Cardiac atrium fibroblast (primary cell): Measurements from ENCODE around the gene FRAT2.

- RAMPAGE, long total RNA: no peak
Measured at GRCh38 chr10:95562834-95563129, 1.6 kb upstream of the SORBS1 start.

DNA sequence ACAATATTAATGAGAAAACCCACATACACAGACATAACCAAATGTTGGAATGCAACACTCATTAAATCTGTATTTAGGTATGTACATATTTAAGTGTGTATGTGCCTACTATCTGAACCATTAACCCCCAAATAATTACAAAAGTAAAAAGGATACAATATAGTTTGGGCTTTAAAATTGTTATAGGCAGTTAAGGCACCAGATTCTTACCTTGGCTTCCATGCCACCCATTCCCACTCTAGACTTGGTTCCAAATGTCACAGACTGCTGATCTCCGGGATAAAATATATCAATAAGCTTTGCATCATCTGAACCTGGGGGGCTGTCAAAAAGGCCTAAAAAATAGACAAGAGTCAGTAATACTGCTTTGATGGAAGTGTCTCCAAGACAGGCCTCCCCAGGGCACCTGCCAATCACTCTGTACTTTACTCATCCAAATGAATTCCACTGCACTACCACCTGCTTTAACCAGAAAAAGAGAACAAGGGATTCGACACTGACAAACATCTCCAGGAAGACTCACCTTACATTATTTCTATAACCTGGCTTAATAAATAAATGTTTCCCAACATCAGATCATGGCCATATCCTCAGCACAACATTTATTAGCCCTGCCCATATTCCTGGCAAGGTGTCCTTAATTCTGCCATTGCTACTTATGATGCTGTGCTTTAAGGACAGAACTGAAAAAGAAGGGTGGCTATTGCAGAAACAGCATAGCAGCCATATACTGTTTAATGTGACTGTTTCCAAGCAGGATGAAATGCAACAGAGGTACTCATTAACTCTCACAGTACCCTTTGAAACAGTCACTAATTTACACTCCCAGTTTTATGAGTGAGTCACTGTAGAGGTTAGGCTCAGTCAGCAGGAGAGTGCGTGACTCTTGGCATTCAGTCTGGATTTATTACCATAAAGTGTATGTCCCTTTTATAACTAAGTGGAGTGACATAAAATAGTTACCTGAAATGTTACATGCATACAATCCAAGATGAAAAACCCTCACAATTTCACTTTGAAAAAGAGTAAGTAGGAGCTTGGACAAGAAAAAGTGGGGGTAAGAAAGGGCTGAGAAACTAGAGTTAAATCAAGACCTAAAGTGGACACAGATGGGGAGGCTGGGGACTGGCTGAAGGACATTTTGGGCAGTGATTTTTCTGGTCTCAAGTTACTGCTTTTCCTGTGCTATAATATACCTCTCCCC, 28.0 kb downstream of the ALDH18A1 start:
- RAMPAGE, long total RNA: no peak

GRCh38 chr10:95655419-95656203, 900 bp downstream of the ALDH18A1 start:
- RAMPAGE, long total RNA: no peak

DNA sequence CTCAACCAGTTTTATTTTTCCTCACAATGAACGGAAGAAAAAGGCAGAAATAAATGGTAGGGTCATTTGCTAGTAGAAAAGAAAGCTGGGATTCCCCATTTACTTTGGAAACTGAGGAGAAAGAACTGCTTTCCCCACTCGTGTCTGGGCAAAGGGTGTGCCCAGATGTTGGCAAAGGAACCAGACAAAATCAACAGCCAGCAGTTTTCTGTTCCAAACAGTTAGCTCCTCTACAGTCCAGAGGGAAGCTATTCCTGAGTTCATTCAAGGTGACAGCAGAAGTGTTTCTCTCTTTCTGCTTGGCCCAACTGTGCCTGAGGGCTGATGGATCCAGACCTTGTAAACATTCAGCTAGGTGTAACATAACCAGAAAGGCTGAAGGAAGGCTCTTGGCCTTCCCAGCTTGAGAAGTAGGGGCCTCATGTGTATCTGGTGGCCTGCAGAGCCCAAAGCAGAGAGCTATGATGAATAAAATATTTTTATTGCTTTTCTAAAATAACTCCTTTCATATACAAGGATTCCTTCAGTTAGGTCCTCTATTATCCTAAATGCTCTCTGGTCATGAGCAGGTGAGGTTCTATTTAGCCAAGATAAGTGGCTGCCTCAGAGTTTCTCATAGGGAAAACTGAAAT, 7.0 kb upstream of the ALDH18A1 start:
- RAMPAGE, long total RNA: no peak

- RAMPAGE, long total RNA: no peak
Measured at GRCh38 chr10:95784061-95784846, 28.3 kb downstream of the ENTPD1 start.

DNA sequence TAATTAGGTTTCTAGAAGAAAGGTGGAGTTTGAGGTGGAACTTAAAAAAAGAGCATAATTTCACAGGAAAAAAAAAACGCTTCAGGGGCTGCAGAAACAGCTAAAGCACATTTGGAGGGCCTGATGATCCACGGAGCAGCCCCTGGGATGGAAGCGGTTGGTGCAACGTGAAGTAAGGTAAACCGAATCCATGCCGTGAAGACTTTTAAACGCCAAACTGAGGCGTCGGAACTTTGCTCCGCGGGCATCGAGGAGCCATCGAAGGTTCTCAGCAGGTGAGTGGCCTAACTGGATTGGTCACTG, 471 bp upstream of the CCNJ start:
- RAMPAGE, long total RNA: no peak

GRCh38 chr10:96129332-96129819, 721 bp upstream of the ZNF518A start:
- RAMPAGE, long total RNA: no peak

DNA sequence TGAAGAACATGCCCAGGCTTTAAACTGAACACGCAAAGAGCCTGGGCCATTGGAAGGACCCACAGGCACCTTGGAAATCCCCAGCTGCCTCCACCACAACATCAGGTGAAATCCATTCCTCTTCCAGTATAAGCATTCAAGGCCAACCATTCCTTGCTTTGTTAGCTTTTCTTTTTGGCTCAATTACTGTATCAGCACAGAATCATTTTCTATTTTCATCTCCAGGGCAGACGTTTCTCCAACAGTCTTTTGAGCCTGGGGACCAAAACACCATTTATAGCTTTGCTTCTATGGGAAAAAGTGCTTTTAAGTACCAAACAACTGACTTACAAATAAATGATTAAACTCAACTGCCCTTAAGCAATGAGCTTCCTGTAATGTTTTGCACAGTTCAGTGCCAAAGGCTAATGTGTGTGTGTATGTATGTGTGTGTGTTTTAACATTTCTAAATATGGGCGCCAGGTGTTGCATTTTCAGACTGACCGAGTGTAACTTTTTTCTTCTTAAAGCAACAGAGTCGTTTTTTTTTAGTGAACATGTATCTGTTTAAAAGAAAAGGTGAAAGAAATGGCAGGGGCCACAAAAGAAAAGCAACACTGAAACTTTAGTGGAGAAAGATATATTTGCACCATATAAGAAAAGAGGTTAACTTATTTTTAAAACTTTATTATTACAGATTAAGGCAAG, 16.3 kb upstream of the BLNK start:
- RAMPAGE, long total RNA: no peak

GRCh38 chr10:96513081-96513461, 655 bp downstream of the TLL2 start:
- RAMPAGE, long total RNA: no peak

DNA sequence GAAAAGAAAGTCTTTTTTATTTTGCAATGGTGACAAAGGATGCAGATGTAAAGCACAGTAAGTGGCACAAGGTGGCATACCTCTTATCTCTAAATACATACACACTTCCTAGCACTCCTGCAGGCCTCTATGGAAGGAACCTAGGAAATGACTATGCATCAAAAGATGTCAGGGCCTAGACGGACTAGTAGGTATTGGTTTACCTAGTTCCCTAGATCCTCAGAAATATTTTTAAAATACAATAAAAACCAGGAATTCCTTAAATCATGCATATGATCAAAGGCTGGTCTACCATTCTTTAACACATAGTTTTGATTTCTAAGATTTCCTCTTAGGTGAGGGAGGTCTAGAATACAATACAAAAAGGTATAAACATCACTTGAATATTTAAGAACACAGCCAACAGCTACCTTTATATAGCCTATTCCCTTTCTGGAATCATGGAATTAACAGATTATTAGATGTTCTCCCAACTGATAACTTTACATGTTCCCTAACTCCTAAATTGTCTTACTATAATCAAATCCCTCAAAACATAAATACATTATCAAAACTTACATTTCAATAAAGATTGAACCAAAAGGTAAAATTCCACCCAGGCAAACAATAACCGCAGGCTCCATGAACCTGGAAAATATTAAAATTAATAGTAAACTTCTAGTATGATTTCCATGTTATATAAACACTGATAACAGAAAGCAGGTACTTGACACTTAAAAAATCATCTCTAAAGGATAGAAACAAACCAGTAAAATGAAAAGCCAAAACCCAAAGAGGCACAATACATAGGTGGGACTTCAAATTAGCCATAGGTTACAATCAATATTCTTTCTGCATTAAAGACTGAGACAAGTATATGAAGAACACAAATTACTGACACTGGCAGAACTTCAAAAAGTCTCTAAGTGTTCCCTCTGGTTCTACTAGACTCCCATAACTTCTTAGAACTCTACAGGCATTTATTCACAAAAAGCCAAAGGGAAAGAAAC, 16.6 kb upstream of the TLL2 start:
- RAMPAGE, long total RNA: no peak

DNA sequence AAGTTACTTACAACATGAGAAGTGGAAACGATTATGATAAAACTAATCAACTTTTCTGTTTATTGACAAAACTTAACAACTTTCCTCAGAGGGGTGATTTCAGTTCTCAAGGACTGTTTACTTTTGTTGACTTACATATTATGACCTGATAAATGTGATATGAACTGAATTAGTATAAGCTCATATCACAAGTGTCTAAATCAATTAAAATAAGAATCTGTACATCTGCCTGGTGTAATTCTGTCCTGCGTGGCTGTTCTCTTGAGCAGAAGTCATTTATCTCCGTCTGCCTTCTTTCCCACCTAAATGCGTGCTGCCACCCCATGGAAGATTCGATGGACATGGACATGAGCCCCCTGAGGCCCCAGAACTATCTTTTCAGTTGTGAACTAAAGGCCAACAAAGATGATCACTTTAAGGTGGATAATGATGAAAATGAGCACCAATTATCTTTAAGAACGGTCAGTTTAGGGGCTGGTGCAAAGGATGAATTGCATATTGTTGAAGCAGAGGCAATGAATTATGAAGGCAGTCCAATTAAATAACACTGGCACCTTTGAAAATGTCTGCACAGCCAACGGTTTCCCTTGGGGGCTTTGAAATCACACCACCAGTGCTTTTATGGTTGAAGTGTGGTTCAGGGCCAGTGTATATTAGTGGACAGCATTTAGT, 26.8 kb downstream of the TM9SF3 start:
- RAMPAGE, long total RNA: no peak

GRCh38 chr10:96599040-96599325, 12.2 kb upstream of the TM9SF3 start:
- RAMPAGE, long total RNA: no peak

DNA sequence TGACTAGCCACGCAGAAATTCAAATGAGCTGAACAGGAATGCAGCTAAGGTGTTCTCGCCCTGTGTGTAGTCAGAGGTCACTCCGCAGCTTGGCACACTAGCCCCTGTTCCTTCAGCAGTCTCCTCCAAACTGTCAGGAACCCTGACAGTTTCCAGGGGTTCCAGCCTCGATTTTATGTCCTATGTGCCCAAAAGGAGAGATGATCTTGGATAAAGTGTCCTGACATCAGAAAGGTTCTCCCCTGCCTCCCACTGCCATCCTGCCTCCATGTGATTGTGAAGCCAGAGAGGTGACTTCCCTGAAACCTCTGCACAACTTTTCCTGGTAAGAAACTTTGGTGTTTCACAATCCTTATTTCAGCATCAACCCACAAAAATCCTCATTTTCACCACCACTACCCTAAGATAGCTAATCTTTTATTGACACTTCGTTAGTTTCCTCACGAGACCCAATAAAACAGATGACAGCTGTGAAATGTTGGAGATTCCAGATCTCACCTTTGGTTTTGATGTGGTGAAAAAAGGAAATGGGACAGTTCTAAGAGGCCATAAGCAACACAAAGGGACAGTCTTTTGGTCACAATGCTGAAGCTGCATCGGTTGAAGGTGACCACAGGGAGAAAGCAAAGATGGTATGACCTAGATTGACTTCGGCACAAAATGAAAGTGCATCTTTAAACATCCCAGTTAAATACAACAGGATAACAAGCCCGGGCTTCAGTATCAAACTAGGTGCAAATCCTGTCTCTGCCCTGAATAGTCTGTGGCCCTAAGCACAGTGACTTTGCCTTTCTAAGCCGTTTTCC, 59.9 kb upstream of the TM9SF3 start:
- RAMPAGE, long total RNA: no peak

DNA sequence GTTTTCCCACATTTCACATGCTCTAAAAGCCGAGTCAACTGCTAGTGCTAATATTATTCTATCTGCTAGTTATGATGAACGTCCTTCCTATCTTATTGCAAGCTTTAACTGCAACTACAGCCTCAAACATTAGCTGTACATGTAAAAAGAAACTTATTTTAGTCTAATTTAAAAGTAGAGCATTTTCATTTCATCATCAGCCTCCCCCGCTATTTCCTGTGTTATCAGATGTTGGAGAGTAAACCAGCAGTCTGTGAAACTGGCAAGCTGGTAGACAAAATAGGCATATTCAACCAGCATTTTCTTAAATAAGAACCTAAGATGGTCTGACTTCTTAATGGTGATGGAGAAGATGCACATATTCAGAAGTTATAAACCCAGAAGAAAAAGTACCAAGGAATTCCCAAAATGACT, 25.0 kb downstream of the PIK3AP1 start:
- RAMPAGE, long total RNA: no peak

DNA sequence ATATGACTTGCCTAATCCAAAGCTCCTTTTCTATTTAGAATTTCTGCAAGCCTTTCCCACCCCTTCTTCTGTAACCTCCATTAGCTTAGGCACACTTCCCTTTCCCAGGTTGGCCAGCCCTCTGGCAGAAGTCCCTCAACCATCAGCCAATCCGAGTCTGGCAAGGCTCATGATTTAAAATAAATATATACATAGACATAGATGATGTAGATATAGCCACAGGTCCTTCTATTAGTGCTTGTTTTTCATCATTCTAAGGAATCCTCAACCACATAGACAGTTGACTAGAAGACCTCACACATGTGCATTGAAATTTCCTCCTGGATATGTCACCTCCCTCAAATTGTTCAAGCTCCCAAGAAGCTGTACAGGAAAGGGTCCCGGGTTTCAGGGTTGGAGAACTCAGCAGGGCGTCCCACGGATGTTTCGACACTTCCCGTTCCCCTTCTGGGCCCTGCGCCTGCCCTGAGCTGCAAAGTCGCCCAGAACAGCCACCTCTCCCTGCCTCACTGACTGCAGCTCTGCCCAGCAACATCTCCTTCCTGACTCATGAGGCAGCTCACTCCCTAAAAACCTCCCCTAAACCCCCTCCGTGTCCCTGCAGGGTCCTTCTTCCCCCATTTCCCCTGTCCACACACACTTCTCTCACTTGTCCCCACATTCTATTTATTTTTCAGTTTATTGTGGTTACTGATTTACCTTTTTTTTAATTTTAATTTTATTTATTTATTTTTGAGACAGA, 20.5 kb upstream of the PIK3AP1 start:
- RAMPAGE, long total RNA: no peak

DNA sequence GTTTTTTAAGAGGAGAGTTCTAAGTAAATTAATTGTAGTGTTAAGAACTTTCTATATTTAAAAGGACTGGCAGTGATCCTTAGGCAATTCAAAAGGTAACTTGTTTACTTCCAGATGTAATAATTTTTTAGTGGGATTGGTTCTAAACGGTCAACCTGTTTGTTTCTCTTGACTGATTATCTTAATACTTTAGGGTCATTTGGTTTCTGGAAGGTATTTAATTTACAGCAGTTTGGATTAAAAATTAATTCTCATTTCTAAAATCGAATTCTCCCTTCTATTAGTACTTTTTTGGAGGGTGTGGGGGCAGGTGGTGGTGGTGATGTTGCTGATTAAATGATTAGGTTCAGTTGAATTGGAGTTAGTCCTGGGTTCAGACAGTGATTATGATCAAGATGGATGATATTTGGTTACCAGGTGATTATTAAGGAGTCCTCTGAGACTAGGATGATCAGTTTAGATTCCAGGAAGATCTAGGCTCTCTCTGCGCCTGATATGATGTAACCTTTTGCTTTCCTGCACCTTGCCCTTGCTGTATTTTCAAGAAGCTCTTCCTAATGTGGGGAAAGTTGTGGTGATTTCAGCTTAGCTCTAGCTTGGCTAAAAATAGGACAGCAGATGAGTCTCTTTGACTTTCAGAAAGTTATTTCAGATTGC, 3.5 kb downstream of the LCOR start:
- RAMPAGE, long total RNA: no peak

GRCh38 chr10:97170254-97170831, 15.4 kb downstream of the SLIT1 start:
- RAMPAGE, long total RNA: no peak

DNA sequence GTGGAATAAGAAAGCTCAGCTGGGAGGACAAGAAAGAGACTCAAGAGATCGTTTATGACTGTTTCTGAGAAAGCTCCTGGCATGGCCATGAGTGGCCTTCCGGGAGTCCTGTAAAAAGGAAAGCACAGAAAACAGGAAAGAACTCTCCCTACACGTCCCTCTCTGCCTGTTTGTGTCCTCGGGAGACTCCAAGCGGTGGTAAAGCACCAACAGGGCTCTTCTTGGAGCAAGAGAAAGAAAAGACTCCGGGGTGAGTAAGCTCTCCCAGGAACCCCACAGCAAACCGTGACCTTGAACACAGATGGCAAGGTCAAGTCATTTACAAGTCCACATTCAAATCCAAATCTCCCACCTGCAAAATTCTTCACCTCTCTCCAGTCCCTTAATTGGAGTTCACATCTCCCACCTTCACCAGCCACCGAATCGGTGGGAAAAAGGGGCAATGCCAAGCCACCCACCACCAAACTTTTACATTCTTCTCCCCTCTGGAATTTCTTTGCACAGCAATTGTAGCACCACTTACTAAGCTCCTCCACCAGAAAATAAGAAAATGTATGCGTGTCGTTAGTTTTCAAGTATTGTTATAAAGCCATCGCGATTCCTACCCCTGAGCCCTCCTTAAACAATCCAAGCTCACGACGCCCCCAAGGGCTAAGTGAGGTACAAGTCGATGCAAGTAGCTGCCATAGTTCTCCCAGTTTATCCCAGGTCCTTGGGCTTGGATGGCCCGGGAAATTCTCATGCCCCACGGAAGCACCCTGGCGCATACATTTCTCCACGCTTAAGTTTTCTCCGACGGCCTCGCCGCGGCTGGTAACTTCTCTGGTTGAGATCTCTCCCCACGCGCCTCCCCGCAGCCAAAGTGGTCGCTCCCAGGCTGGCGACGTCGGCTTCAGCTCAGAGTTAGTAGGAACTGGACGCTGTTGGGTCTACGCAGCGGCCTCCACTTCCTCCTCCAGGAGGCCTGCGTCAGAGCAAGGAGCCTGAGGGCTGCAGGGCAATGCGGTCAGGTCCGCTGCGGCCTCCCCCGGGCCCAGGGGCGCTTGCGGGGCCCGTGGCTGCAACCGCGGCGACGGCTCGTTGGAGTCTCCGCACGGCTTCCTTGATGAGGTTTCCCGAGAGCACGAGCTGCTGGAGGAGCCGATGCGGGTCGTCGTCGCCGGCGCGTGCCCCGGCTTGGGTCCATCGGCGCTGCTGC, 1.2 kb downstream of the FRAT2 start:
- RAMPAGE, long total RNA: no peak

DNA sequence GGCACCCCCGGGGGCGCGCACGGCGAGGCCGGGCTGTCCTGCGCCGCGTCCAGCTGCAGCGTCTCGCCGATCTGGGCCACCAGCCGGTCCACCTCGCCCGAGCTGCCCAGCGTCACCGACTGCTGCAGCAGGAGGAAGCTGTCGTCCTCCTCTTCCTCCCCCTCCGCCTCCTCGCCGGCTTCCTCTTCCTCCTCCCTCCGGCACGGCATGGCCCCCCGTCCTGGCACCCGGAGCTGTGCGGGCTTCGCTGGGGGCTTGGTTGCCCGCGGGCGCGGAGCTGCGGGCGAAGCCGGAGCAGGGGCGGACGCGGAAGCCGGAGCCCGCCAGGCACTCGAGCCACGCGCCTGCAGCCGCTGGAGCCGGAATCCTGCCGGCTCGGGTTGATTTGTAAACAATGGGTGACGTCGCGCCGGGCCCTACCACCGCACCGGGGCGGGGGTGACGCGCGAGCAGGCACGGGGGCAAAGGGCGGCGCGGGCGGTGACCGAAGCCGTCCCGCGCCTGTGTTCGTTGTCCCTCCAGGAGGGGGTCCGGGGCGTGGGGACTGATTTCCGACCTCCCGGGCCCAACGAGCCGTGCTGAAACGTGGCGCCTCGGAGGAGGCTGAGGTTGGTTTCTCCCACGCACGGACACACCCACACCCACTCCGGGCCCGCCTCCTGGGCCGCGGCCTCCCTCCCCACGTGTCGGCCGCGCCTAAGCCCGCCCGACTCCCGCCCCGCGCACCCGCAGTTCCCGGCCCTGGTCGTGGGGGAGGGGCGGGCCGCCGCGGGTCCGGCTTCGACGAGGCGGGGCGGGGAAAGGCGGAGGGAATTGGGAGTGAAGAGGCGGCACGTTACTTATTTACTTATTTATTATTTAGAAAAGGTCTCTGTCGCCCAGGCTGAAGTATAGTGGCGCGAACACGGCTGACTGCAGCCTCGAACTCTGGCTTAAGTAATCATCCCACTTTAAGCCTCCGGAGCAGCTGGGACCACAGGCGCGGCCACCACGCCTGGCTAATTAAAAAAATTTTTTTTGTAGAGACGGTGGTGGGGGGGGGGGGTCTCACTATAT, at the start of gene FRAT2:
FRAT2 (minus strand) TSS at position 366 of the 1,056 bp plus-strand sequence.
- RAMPAGE, long total RNA: no peak

GRCh38 chr10:97356541-97356945, 22.0 kb upstream of the FRAT2 start:
- RAMPAGE, long total RNA: no peak